Measurements from ENCODE around the genes PATE3, PATE4, HYLS1 and RPUSD4.

DNA sequence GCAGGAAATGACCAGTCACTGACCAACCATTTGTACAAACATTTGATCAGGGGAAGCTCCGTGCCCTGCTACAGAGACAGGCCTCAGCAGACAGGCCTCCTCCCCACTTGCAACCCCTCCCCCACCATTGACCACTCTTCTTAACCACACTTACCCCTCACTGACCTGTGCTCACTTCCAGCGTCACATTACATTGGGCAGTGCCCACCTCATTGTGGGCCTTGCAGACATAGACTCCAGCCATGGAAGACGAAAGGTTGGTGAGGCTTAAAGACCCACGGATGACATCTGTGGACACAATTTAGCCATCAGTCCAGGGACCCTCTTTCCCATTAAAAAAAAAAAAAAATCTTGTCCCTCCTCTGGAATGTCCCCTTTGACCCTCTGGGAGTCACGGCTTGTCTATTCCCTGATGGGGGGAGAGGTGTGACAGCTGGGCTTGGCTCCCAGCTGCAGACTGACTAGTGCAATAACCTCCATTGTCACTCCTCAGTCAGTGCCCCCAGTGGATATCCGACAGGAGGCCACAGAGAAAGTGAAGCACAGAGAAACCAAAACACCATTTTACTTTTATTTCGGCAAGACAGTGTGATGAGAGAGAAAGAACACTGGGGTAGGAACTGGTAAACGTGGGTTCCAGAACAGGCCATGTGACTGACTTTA, 2.6 kb upstream of the VSIG2 start:
- PRO-cap, 3 experiments = no peak in any of the 3 experiments
- RAMPAGE, long total RNA = no peak
- RRBS, 2 experiments = no CpG with 5 or more reads among the region's 8 CpGs

- PRO-cap, 3 experiments = peak in 2 of 3 experiments; most common plus-strand start chr11:124762869 (in 1); most common minus-strand start chr11:124762781 (in 1)
- RAMPAGE, long total RNA = no peak
- RRBS, 2 experiments = 1 to 2% methylated on average over 27 of the region's 61 CpGs
These were observed 873 bp upstream of the ESAM start for GRCh38 chr11:124762713-124763612.

- PRO-cap, 3 experiments = no peak in any of the 3 experiments
- RAMPAGE, long total RNA = no peak
- RRBS, 2 experiments = no CpG with 5 or more reads among the region's 3 CpGs
These were observed 5.2 kb downstream of the ROBO4 start for GRCh38 chr11:124892340-124892983.

DNA sequence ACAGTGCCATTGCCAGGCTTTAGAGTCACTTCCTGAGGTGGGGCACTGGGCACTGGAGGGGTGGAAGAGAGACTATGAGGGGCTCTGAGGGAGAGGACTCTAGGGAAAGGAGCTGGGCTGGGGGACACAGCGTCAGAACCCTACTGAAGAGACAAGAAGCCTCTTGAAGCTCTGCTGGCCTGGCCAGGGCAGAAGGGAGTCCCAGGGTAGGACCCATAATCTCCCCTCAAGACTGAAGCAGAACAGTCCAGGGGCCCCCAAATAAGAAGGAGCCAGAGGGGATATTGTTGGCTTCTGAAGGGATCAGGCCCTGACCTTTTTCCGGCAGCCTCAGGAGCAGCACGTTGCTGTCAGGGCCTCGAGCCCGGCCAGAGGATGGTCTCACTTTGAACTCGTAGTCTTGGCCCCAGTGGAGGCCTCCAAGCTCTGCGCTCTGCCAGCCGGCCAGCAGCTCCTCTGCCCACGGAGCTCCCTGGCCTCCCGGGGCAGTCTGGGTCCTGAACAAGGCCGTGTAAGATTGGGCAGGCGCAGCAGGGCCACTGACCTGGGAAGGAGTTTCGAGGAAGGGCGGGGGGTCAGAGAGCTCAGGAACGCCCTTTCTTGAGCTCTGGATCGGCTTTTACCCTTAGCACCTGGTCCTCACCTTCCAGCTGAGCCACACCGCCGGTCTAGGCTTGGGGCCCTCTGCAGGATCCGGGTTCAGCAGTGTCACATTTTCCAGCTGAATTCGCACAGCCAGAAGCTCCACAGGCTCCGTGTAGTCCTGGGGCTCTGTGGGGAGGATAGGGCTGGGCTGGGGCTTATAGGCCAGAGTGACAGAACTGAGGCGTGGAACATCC, 2.3 kb downstream of the ROBO4 start:
- PRO-cap, 3 experiments = no peak in any of the 3 experiments
- RAMPAGE, long total RNA = no peak
- RRBS, 2 experiments = 23 to 27% methylated on average over 9 of the region's 22 CpGs

- PRO-cap, 3 experiments = no peak in any of the 3 experiments
- RAMPAGE, long total RNA = no peak
- RRBS, 2 experiments = no CpG with 5 or more reads among the region's 13 CpGs
These were observed 19.9 kb downstream of the SLC37A2 start for GRCh38 chr11:125082859-125083576.

DNA sequence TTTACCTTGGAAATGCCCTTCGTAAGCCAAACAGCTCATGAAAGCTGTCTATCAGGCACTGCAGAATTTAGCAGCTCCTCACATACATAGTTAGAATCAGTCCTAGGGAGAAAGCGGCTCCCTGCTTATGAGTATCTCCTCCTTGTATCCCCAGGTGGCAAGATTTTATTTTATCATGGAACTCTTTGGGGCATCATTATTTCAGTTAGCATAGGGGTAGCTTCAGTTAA, 4.8 kb upstream of the EI24 start:
- PRO-cap, 3 experiments = no peak in any of the 3 experiments
- RAMPAGE, long total RNA = no peak
- RRBS, 2 experiments = no CpG with 5 or more reads among the region's 2 CpGs

DNA sequence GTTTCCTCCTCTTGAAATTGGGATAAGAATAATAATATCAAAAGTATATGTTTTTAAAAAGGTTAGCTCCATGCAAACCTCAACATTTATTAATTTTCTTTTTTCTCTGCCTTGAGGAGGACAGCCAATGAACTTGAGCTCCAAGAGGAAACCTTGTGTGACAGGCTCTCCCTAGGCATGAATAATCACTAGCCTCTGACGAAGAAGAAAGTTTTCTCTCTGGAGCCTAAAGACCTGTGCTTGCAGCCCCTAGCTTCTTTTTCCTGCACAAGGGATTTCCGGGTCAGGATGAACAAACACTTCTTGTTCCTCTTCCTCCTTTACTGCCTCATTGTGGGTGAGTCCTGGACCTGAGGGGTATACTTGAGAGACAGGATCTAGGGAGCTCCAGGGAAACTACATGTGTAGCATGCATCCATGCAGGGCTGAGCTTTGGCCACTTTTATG, at the start of gene PATE3:
PATE3 (plus strand) TSS at position 264 of the 447 bp plus-strand sequence.
- PRO-cap, 3 experiments = no peak in any of the 3 experiments
- RAMPAGE, long total RNA = no peak
- RRBS, 2 experiments = no CpG with 5 or more reads among the region's 2 CpGs

DNA sequence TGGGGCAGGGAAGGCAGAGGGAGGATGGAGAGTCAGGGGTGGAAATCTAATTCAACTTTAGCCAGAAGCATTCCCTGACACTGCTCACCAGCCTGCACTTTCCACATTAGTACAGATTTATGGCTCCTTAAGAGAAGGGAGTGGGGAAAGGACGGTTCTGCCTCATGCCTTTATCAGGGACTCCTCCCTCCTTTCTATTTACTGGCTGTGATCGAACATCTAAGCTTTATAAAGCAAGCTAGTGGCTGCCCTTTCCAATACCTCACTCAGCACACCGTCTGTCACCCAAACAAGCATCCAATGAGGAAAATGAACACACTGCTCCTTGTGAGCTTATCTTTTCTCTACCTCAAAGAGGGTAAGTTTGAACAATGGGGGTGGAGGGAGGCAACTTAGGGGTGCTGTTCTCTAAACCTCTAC, at the start of gene PATE4:
PATE4 (plus strand) TSS at position 257 of the 420 bp plus-strand sequence.
- PRO-cap, 3 experiments = no peak in any of the 3 experiments
- RAMPAGE, long total RNA = no peak
- RRBS, 2 experiments = no CpG with 5 or more reads among the region's 3 CpGs

DNA sequence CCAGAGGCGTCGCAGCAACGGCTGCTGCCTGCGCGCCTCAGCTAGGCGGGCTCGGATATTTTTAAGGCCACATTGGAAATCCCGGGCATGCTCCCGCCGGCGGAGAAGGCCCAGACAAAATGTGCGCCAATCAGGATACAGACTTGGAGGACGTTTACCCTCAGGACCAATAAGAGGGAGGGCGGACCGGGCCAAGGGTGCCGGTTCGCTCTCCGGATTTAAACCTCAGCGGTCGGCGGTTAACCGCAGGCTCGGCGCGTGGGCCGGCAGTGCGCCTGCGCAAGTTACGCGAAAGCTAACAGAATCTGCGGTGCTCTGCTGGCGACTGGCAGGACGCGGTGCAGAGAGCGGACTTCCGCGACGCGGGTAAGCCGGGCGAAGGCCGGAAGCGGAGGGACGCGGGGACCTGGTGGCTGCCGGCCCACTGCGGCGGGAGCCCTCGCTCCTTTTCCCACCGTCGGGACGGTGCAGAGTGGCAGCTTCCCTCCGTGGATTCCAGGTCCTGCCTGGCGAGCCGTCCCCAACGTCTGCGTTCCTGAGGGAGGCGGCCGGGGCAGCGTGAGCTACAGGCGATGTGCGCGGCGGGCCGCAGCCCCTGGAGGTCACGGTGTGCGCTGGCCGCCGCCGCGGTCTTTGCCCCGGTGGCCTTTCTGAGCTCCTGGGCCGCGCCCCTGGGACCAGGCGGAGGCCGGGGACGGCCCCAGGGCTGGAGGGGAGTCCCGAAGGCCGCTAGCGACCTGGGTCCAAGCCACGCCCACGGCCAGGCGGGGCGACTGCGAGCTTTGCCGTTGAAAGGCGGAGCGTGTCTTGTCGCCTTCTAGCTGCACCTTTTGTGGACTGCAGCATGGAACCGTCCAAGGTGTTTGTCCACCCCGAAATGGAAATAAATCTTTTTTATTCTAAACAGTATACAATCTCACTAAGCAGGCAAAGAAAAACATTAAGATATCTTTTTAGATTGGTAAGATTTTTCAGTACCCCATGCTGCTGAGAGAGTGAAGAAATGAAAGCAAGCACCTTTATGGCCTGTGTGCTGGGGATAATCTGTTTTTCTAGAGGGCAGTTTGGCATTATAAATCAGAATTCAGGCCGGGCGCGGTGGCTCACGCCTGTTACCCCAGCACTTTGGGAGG, at the start of gene HYLS1:
HYLS1 (plus strand) TSS at position 269 of the 1,133 bp plus-strand sequence.
- PRO-cap, 3 experiments = peak in 3 of 3 experiments; most common plus-strand start position 301 of the sequence (in 2); most common minus-strand start position 121 of the sequence (in 1)
- RAMPAGE, long total RNA = start-site peak on the plus strand centred at position 308 of the sequence, 42 bp wide, 80 and 35 reads in 2 replicates
- RRBS, 2 experiments = 1 to 2% methylated on average over 41 to 49 of the region's 95 CpGs

DNA sequence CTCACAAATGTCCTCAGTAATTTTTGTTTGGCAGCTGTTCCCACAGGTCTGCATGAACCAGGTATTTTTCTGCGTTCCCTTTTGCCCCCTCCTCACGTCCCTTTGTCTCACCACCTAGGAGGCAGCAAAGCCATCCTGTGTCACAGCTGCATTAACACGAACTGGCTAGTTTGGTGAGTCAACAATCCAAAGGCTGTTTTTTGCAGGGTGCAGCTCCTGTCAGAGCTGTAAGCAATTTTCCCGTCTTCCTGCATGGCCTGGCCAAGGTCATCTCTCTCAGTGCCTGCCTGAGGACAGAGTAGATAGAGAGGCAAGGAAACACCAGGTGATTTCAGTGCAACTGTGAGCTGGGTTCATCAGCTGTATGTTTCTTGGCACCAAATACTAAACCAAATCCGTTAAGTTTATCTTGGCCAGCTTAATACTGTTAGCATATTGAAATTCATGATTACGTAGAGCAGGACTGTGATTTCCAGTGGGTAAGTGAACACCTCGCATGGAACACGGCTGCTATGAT, 20.5 kb upstream of the VSIG10L2 start:
- PRO-cap, 3 experiments = no peak in any of the 3 experiments
- RAMPAGE, long total RNA = no peak
- RRBS, 2 experiments = no CpG with 5 or more reads among the region's 8 CpGs

DNA sequence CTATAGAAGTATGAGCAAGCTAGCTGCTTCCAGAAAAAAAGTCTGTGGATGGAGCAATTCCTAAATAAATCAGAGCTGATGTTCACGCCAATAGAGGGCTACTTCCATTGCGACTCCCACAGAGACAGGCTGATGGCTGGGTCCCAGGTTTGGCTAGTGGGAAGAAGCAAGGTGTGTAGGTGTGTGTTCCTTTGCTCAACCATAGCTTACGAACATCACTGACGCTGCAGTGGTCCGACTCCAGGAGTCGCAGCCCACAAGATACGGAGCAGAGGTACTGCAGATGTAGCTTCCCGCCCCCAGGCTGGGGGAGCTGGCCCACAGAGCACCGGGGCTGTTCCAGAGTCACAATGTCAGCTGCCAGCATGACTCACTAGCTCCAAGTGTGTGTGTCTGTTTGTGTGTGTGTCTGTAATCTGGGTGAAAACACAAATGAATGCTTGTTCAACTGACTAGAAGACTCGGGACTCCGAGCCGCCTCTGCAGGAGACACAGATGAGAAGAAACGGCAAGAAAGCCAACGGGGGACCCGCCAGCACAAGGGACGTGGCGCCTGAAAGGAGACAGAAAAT, 10.5 kb downstream of the VSIG10L2 start:
- PRO-cap, 3 experiments = no peak in any of the 3 experiments
- RAMPAGE, long total RNA = no peak
- RRBS, 2 experiments = no CpG with 5 or more reads among the region's 17 CpGs

GRCh38 chr11:126079962-126080965, 17.6 kb upstream of the CDON start:
- PRO-cap, 3 experiments = no peak in any of the 3 experiments
- RAMPAGE, long total RNA = no peak
- RRBS, 2 experiments = no CpG with 5 or more reads among the region's 10 CpGs

DNA sequence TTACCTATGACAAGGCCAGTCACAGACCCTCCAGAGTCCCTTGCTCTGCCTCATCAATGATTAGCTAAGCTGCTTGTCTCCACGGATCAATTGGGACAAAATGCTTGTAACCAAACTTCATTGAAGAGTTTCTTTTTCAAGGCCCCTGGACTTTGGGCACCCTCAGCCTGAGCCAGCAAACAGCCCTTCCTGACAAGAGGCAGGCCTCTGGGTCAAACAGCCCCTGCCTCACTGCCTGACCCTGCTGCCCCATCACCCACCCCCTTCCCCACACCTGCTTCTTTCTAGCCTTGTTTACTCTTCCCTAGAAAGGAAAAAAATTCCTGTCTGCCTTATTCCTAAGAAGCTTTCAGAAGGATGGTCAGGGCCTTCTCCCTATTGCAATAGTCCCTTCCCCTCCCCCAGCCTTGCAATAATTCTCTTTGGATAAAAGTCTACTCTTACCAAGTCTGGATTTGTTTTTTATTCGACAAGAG, 26.4 kb upstream of the CDON start:
- PRO-cap, 3 experiments = no peak in any of the 3 experiments
- RAMPAGE, long total RNA = no peak
- RRBS, 2 experiments = no CpG with 5 or more reads among the region's 2 CpGs

- PRO-cap, 3 experiments = no peak in any of the 3 experiments
- RAMPAGE, long total RNA = no peak
- RRBS, 2 experiments = no CpG with 5 or more reads among the region's 6 CpGs
These were observed 57.4 kb downstream of the RPUSD4 start for GRCh38 chr11:126153981-126154424.

DNA sequence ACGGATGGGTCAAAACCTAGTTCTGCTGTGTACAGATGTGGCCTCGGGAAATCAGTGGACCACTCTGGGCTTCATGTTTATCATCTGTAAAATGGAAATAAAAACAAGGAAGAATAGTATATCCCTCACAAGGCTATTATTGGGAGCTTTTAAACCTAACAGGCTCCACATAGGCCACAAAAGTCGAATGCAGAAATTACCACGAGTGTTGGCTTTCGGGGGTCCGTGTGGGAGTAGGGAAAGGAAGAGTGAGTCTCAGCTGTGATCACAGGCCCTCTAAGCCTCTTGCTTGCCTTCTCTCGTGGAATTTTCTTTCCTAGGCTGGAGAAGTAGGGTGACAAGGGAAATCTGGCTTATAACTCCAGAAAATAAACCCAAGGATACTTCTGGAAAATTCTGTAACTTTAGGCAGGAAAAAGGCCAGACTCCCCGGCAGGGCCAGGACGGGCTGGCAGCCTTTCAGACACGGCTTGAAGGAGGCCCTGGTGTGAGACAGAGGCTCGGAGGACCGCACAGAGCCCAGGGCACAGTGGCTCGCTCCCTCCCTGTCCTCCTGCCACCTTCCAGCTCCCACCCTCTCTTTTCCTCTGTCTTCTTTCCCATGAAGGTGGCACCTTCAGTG, 19.2 kb downstream of the RPUSD4 start:
- PRO-cap, 3 experiments = no peak in any of the 3 experiments
- RAMPAGE, long total RNA = no peak
- RRBS, 2 experiments = no CpG with 5 or more reads among the region's 13 CpGs

DNA sequence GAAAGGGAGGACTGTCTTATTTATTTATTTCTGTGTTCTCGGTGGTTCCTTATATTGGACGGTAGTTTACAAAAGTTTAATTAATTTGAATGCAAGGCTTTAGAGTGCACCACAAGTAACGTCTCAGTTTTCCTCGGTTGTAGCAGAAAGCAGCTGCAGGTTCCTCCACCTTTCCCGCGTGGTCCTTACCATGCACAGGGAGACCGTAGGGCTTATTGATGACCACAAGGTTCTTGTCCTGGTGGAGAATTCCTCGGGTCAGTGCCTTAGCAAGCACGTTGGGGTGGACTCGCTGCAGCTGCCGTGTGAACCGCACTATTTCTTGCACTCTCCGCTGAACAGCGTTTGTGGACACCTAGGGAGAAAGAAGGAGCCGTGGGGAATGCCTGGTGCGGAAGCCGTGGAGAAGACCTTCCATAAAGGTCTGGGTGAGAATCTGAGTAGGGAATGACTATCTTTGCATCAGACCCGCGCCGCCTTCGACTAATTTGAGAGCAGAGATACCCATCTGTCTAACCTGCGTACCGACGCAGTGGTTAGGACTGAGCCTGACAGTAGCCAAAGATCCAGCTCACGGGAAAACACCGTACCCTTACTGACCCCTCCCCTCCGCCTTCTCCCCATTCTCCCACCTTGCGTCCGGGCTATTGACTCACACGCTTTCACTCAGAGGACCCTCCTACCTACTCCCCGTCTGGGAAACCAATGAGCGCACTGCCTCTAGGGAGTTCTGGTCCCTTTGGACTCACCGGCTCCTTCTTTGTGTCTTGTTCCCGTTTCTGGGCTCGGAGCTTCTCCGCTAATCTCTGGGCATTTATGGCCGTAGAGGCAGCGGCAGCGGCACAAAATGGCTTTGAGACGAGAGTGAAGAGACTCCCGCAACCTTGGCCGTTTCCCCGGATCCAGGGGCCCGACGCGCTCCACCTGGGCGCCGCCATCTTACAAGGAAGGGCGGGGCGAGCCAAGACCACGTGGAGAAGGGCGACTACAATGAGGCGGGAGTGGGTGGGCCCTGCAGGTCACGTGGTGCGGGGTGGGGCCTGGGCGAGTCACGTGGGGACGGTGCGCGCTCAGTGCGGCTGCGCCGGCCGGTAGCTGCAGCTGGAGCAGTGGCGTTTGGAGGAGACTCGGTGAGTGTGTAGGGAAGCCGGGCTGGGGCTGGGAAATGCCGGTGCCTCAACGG, at the start of gene RPUSD4:
RPUSD4 (minus strand) TSS at position 950 of the 1,183 bp plus-strand sequence.
- PRO-cap, 3 experiments = peak in 3 of 3 experiments; most common plus-strand start position 1,100 of the sequence (in 2); most common minus-strand start position 941 of the sequence (in 2)
- RAMPAGE, long total RNA = start-site peak on the plus strand centred at position 1,083 of the sequence, 43 bp wide, 158 and 81 reads in 2 replicates
- RRBS, 2 experiments = 3 to 4% methylated on average over 10 to 11 of the region's 69 CpGs

DNA sequence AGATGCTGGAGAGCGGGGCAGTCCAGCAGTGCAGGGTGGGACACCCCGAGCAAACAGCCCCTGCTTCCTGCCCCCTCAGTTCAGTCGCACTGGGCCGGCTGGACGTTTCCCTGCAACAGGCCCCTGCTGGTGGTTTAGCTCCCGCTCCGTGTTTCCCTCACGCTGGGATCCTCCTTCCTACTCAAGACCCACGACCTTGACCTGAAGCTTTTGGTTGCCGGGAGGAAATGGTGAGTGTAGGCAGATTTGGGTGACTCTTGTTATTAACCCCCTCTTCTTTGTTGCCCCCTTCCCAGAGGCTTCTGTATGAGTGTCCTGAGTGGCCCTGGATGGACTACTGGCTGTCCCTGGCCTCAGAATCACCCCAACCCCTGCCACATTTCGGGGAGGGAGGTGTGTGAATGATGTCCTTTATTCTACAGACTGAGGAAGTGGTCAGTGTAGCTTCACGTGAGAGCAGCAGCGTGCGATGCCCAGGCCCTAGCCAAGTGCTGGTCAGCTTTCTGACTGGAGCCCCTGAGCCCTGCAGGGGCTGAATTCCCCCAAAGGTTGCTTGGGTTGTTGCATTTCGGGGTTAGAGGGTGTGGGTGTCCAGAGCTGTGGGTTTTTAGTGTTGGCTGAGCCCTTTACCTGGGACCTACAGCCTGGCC, 2.8 kb downstream of the ST3GAL4 start:
- PRO-cap, 3 experiments = no peak in any of the 3 experiments
- RAMPAGE, long total RNA = no peak
- RRBS, 2 experiments = 43% methylated on average over 2 of the region's 15 CpGs; no CpG with 5 or more reads in 1 of the 2 experiments

DNA sequence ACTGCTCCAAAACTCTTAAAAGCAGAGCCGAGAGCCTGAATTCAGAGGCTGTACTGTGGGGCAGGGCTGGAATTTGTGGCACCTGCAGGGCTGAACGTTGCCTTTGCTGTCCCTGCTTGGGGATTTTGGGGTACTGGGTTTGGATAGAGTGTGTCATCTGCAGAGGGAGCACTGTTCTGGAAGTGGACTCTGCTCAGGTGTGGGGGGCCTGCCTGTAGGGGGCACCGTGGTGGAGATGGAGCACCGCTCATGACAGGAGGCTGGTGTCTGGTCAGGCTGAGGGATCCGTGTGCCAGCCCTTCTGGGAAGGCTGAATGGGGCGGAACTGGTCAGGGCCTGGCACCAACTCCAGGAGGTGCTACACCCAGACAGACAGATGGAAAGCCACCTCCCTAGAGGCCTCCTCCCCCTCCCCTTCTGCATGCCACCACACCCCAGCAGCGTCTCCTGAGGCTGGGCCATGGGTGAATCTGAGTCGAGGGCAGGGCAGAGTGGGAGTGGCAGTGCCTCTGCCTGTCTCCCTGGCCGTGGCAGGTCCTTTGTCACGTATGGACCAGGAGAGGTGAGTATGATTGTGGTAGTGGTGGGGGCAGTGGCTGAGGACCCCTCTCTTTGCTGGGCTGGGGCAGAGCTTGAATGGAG, 11.5 kb downstream of the ST3GAL4 start:
- PRO-cap, 3 experiments = no peak in any of the 3 experiments
- RAMPAGE, long total RNA = no peak
- RRBS, 2 experiments = no CpG with 5 or more reads among the region's 10 CpGs

DNA sequence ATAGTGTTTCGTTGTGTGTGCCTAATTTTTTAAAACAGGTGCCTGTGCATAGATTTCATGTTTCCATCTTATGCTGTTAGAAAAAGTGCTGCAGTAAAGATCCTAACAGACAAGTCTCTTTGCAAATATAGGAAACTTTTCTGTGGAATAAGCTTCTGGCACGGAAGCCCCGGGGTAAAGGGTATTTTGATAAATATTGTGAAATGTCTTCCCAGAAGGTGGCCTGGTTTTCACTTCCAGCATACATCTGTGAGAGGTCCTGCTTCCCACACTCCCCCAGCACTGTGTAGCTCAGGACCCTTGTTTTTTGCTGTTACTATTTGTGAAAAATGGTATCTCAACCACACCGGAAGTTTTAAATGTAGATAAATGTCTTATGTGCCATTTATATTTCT, 14.5 kb downstream of the ST3GAL4 start:
- PRO-cap, 3 experiments = no peak in any of the 3 experiments
- RAMPAGE, long total RNA = no peak
- RRBS, 2 experiments = 83% methylated on average over 1 of the region's 4 CpGs; no CpG with 5 or more reads in 1 of the 2 experiments

- PRO-cap, 3 experiments = no peak in any of the 3 experiments
- RAMPAGE, long total RNA = no peak
- RRBS, 2 experiments = 29 to 37% methylated on average over 3 of the region's 20 CpGs
These were observed 60.3 kb downstream of the ST3GAL4 start for GRCh38 chr11:126415580-126416408.